ENCODE measurements around the gene KRTAP5-11.

- RRBS, result no CpG with 5 or more reads among the region's 19 CpGs
Measured at GRCh38 chr11:69966827-69967333, 111.2 kb upstream of the ANO1 start.

DNA sequence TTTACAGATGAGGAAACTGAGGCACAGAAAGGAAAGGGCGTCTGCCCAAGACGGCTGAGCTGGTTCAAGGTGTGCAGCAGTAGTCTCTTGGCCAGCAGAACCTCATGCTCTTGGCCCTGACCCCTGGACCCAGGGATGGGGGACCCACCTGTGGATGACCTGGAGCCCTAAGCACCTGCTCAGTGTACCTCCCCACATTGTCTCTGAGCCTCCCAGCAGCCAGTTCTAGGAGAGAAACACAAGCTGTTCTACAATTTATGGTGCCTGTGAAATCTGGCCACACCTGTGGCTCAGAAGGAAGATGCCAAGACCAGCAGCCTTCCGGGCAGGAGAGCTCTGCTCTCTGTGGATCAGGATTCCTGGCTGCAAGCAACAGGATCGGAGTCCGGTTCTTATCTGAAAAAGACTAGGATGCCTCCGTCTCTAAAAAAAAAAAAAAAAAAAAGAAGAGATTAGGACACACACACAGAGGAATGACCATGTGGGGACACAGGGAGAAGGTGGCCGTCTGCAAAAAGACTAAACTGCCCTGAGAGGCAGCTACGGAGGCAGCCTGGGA, 103.6 kb upstream of the ANO1 start:
- RRBS, result 79% methylated on average over 3 of the region's 8 CpGs

GRCh38 chr11:70111161-70111987, 33.3 kb downstream of the ANO1 start:
- RRBS, result 3% methylated on average over 1 of the region's 29 CpGs

GRCh38 chr11:70168946-70169694, 34.0 kb upstream of the FADD start:
- RRBS, result no CpG with 5 or more reads among the region's 17 CpGs

DNA sequence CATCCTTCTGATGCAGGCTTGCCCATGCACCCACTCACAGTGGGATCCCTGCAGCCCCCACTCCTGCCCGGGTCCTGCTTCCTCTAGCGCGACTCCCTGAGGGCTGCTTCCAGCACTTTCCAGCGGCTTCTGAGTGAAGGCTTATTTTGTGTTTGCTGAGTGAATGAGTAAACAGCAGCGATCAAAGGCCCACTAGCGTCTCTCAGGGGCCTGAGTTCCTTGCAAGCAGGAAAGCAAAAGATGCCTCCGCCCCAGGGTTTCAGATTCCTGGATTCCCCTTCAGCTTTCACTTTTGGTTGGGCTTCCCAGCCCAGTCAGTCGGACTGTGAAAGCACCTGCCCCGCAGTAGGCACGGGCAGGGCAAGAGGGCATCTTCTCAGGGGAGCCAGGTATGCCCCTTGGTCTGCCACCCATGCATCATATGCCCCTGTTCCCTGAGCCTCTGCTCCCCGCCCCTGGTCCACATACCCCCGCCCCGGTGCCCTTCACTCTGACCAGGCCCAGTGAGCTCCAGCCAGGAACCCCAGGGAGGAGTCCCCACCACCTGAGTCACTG, 9.2 kb downstream of the FADD start:
- RRBS, result no CpG with 5 or more reads among the region's 13 CpGs

DNA sequence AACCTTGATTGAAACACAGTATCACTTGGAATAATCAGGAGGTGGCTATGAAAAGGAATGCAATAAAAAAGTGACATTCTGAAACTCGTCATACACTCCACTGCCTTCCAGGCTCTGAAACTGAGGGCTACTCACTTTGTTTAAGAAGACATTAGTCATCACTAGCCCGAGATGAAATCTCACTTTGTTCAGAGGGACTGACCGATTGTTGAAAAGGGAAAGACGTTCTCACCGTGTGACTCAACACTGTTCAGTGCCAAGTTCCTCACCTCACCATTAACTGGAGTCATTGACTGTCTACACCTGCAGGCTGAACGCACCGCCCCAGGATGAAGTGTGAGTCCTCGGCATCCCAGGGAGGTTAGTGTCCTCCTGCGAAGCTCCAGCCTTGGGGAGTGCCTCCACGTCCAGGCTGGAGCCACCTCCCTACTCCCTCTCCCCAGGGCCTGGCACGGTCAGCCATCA, 30.4 kb downstream of the FADD start:
- RRBS, result no CpG with 5 or more reads among the region's 11 CpGs

GRCh38 chr11:70324701-70325178, 54.2 kb downstream of the PPFIA1 start:
- RRBS, result no CpG with 5 or more reads among the region's 6 CpGs

DNA sequence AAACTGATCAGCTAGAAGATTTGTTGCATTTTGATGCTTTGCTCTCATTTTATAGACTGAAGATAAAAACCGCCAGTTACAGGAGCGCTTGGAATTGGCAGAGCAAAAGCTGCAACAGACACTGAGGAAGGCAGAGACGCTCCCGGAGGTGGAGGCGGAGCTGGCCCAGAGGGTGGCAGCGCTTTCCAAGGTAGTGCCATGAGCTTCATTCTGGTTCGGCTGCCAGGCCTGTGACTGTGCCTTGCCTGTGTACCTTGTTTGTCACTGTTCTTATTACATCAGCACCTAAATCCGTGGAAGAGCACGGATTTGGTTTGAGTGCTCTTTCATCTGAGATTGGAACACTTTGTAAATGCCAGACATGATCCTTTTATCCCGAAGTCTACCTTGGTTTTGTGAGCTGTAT, 61.4 kb downstream of the PPFIA1 start:
- RRBS, result no CpG with 5 or more reads among the region's 10 CpGs

GRCh38 chr11:70378010-70378832, 20.1 kb upstream of the CTTN start:
- RRBS, result no CpG with 5 or more reads among the region's 9 CpGs

- RRBS, result 26% methylated on average over 6 of the region's 16 CpGs
Measured at GRCh38 chr11:71222351-71222878, 30.0 kb downstream of the SHANK2 start.

DNA sequence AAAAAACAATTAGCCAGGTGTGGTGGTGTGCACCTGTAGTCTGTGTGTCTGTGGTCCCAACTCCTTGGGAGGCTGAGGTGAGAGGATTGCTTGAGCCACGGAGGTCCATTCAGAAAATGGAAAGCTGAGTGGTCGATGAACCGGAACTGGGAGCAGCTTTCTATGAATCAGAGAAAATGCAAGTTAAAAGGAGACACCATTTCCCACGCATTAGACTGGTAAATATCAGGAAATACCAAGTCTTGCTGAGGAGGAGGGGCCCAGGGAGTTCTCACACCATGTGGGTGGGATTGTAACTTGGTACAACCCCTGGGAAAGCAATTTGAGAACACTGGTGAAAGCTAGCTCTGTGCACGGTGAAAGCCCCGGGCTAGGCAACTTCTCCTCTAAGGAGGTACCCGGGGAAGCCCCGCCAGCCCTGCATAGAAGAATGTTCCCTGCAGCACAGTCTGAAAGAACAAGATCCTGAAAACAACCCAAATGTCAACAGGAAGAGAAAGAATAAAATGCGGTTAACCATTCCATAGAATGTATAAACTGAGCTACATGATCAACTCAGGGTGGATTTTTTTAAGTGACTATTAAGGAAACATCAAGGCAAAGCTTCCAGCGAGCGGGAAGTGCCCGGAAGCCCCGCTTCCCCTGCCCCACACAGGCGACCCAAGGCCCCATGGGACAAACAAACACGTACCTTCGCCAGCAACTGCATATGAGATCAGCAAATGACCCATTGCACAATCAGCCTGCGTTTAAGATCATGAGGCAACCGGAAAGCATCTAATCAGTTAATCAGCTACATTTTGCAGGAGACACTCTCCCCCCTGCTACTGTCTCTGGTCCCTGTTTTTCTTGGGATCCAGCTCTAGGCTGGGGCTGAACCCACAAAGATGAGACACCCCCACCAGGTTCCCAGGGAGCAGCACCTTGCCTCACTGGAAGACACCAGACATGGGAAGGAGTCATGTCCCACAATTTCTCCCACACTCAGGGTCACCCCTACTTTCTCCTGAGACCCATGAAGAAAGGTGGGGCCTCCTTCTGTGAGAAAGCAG, 11.3 kb downstream of the SHANK2 start:
- RRBS, result no CpG with 5 or more reads among the region's 18 CpGs

GRCh38 chr11:71268420-71268987, 16.1 kb upstream of the SHANK2 start:
- RRBS, result no CpG with 5 or more reads among the region's 8 CpGs

GRCh38 chr11:71490062-71490557, 37.0 kb upstream of the KRTAP5-7 start:
- RRBS, result no CpG with 5 or more reads among the region's 16 CpGs

GRCh38 chr11:71582595-71583183, at the start of gene KRTAP5-11:
TSS of gene KRTAP5-11 (minus strand) at chr11:71582875.
- RRBS, result no CpG with 5 or more reads among the region's 5 CpGs

- RRBS, result no CpG with 5 or more reads among the region's 14 CpGs
Measured at GRCh38 chr11:71745611-71746138, 87.3 kb upstream of the DEFB108B start.

DNA sequence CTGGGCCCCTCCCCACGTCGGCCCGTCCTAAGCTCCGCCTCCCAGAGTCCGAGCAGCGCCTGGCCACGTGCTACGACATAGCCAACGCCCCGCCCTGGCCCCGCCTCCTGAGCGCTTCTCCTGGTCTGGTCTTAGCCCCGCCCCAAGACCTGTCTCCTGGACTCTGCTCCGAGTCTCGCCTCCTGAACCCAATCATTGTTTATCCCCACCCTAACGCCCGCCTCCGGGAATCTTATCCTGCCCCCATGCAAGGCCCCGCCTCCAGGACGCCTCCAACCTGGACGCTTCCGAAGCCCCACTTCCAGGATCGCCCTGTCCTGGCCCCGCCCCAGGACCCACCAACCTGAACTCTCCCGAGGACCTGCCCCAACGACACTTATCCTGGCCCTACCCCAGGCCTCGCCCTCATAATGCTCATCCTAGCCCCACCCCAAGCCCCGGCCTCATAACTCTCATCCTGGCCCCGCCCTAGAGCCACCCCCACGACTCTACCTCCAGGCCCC, 46.0 kb upstream of the DEFB108B start:
- RRBS, result 0% methylated on average over 2 of the region's 30 CpGs

DNA sequence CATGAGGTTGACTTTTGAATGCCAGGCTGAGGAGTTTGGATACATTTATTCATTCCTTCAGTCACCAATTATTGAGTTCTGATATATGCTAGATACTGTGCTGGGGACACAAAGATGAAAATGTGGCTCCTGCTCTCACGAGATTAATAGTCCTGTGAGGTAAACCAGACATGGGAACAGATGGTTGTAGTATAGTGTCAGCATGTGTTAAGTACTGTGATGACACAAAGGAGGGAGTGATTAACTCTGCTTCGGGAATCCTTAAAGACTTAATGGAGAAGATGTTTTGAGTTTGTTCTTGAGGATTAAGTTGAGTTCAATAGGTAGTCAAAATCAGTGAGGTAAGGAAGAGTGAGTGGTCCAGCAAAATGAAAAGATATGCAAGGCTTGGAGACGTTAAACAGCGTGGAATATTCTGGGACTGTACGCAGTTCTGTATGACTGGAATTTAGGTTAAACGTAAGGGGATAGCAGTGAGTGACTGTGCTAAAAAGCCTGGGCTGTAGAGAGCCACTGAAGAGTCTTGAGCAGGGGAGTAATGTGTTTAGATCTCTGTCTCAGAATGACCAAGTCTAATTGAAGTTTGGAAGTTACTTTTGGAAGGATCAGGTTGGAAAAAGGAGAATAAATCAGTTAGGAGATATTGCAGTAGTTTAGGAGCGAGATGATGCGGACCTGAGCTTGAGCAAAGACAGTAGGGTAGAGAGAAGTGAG, 11.9 kb downstream of the RNF121 start:
- RRBS, result no CpG with 5 or more reads among the region's 8 CpGs

GRCh38 chr11:71947058-71947983, 18.5 kb downstream of the RNF121 start:
- RRBS, result no CpG with 5 or more reads among the region's 8 CpGs

DNA sequence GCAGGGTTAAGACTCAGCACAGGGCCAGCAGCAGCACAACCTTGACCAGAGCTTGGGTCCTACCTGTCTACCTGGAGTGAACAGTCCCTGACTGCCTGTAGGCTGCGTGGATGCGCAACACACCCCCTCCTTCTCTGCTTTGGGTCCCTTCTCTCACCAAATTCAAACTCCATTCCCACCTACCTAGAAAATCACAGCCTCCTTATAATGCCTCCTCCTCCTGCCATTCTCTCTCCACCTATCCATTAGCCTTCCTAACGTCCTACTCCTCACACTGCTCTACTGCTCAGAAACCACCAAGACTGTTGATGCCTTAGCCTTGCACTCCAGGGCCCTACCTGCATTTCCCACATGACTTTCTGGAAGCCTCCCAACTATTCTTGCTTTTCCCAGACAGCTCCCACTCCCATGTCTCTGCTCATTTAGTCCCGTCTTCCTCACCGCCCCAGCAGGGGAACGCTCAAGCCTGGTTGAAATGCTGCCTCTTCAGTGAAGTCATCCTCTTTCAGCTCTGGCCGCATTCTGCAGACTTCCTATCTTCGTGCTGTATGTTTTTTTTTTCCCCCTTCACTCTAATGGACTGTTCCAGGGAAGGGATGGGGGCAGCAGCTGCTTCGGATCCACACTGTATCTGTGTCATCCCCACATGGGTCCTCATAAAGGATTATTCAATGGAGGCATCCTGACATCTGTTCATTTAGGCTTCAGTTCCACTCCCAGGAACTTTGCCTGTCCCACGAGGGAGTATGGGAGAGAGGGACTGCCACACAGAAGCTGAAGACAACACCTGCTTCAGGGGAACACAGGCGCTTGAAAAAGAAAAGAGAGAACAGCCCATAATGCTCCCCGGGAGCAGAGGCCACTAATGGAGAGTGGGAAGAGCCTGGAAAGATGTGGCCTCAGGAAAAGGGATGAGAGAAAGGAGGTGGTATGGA, 3.4 kb downstream of the IL18BP start:
- RRBS, result no CpG with 5 or more reads among the region's 12 CpGs

DNA sequence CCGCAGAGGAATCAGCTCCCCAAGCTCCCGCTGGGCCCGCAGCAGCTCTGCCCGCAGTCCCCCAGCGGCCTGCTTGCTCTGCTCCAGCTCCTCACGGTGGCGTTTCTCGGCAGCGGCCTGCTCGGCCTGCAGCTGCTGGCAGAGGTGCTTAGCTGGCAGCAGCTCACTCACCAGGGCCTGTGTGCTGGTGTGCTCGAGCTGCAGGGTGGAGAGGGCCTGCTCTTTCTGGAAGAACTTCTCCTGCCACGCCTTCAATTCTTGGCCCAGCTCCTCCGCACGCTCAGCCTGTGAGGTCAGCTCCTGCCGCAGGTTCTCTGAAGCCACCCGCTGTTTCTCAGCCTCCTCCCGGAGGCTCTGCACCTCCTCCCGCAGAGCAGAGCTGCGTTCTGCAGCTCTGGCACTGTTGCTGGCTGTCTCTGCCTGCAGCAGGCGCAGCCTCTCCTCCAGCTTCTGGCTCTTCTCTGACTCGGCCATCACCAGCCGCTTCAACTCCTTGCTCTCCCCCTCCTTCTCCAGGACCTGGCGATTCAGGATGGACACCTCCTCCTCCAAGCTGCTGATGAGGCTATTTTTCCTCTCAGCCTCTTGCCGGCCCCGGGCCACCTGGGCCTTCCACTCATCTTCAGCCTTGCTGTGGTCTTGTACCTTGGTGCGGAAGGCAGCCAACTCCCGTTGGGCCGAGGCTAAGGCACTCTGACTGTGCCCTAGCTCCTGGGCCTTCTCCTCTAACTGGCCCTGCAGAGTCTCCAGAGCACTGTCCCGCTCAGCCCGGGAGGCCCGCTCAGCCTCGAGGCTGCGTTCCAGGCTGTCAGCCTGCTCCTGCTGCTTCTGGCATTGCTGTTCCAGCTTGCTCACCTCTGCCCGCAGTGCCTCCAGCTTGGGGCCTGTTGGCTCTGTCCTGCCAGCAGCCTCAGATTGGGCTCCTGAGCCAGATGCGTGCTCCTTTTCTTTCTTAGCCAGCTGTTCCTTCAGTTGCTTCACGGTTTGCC, 14.8 kb downstream of the IL18BP start:
- RRBS, result no CpG with 5 or more reads among the region's 36 CpGs